OCI-LY7 (cell line): ENCODE measurements around the gene INHBA.

DNA sequence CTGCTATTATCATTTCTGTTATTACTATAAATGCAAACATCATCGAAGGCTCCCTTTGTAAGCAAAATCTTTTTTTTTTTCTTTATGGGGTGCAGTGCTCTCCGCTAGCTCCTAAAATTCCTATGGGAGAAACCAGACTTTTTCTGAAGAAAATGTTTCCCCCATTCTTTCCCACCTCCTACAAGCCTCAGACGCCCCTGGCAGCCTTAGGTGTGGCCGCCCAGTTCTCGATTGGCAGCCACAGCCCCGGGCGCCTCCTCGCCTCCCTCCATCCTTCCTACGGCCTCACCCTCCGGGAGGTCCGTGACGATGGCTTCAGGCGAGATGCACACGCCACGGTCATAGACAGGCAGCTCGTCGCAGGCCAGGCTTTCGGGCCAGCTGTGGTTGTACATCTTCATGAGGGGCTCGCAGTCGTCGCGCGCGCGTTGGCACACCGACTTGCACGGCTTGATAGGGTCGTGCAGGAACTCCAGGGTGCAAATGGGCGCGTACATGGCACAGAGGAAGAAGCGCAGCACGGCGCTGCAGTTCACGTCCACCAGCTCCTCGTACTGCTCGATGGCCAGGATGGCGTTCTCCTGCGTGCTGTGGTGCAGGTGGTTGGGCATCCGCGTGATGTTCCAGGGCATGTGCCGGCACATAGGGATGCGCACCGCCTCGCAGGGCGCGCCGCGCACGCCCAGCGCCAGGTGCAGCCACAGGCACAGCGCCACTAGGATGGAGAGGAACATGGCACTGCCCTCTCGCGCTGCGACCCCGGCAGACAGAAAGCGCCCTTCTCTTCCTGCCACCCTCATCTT, 612 bp downstream of the SFRP4 start:
- PRO-cap, result no peak
- RAMPAGE, long total RNA, result no peak

DNA sequence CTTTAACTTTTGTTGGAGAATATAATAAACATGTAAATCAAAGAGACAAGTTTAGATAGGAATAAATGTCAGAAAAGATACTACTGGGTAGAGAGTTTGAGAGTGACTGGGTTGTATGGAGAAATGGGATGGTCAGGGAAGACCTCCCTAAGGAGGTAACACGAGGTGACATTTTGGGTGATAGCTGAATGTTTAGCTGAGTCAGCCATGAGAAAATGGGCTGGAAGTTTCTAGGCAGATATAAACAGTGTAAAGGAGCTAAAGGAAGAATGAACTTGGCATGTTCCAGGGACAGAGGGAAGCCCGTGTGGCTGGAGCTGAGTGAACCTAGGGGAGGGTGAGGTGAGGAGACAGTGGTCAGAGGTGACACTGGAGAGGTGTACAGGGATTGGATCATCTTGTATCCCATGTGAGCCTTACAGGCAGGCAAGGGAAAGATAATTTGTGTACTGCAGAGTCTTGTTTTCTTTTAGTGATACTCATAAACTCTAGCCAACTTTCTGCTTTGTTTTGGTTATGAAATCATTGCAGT, 1.7 kb downstream of the STARD3NL start:
- PRO-cap, result no peak
- RAMPAGE, long total RNA, result no peak

DNA sequence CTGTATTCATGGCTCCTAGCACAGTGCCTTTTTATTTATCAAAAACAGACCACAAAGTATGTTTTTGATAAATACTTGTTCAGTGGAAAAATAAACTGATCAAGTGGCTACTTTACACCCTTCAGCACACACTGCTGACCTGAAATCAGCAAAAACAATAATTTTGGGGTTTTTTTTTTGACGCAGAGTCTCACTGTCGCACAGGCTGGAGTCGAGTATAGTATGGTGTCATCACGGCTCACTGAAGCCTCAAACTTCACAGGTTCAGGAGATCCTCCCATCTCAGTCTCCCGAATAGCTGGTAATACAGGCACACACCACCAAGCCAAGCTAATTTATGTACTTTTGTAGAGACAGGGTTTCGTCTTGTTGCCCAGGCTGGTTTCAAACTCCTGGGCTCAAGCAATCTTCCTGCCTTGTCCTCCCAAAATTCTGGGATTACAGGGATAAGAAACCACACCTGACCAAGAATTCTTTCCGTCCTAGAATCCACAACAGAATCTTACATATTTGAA, 64.8 kb downstream of the STARD3NL start:
- PRO-cap, result no peak
- RAMPAGE, long total RNA, result no peak

DNA sequence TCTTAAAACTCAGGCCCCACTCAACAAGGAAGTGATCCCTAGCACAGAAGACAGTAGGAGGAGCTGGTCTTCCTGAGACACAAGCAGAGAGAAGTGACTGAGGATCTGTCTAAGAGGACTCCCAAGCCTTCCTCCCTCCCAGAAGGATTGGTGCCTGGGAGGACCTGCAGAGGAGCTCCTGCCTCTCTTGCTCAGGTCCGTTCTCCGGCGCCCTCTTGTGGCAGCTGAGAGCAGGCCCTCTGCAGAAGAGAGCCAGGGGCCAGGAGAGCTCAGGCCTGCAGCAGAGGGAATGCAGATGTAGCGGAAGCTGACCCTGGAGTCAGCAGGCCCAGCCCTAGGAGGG, 176.2 kb downstream of the STARD3NL start:
- PRO-cap, result no peak
- RAMPAGE, long total RNA, result no peak

DNA sequence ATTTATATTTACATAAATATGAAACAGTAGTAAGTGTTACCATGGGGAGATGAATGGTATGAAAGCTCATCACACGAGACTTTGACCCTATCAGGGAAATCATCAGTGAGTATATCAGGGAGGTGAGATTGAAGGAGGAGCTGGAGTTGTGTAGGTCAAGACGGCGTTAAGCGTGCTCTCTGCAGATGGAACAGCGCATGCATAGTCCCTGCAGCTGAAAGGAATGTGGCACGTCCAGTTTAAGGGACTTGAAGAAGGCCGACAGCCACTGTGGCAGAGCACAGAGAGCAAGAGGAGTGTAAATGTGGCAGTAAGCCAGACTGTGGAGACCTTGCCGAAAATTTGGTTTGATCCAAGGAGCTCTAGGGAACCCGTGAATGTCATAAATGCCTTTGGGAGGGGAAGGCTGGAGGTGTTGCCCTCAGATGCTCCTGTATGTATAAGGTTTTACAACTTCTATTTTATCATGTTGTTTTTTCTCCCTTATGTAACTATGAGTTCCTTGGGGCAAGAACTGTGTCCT, 39.0 kb downstream of the POU6F2 start:
- PRO-cap, result no peak
- RAMPAGE, long total RNA, result no peak

DNA sequence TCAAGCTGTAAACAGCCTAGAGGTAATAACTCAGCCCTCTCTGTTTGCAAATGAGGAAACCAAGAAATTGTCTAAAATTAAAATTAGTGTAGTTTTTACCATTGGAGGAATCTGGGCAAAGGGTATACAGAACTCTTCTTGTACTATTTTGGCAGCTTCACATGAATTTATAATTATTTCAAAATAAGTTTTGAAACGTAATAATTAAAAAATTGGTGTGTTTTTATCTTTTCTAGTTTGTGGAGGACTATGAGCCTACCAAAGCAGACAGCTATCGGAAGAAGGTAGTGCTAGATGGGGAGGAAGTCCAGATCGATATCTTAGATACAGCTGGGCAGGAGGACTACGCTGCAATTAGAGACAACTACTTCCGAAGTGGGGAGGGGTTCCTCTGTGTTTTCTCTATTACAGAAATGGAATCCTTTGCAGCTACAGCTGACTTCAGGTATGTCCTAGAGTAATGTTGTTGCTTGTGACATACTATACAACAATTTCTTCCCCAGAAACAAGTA, 66.8 kb downstream of the RALA start:
- PRO-cap, result no peak
- RAMPAGE, long total RNA, result no peak

GRCh38 chr7:39790960-39791396, 159.1 kb upstream of the CDK13 start:
- PRO-cap, result no peak
- RAMPAGE, long total RNA, result no peak

- PRO-cap, result no peak
- RAMPAGE, long total RNA, result no peak
These were observed 48.9 kb downstream of the CDK13 start for GRCh38 chr7:39998742-39999585.

- PRO-cap, result no peak
- RAMPAGE, long total RNA, result no peak
These were observed 41.7 kb downstream of the MPLKIP start for GRCh38 chr7:40092477-40093421.

DNA sequence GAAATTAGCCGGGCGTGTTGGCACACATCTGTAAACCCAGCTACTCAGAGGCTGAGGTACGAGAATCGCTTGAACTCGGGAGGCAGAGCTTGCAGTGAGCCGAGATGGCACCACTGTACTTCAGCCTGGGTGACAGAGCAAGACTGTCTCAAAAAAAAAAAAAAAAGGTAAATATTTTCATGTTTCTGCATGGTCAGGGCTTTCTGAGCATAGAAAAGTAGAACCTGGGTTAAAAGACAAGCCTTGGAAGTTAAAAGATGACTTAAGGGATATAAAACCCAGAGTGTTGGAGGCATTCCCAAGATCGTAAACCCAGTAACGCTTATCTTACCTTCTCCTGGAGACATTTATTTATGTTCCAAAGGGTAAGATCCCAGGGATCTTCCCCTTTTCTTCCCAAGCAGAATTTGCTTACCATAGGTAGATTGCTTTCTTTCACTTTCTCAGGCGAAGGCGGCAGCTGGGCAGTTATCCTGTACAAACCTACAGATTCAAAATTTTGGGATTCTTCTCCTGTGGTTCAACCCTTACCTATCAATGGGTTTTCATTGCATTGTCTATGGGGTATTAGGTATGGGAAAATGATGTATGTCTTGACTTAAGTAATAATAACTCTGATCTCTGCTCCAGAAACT, 22.2 kb downstream of the SUGCT start:
- PRO-cap, result no peak
- RAMPAGE, long total RNA, result no peak

GRCh38 chr7:40221865-40222382, 87.1 kb downstream of the SUGCT start:
- PRO-cap, result no peak
- RAMPAGE, long total RNA, result no peak

DNA sequence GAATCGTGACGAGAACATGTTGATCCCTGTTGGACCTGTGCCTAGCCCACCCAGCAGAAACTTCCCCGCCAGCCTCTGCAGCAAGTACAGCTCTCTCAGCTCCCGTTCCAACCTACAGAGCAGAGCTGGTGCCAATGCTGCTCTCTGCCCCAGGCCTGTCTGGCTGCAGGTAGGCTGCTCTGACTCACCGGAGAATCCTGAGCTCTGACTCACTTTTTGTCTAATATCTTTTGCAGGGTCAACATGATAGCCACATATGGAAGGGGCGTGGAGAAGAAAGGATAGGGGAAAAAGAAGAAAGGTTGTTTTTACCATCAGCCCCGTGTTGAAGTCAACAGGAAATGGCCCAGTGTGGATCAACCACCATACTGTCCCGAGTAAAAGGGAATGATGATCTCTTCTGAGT, 595.3 kb downstream of the INHBA start:
- PRO-cap, result no peak
- RAMPAGE, long total RNA, result no peak

GRCh38 chr7:41149385-41149937, 553.4 kb downstream of the INHBA start:
- PRO-cap, result no peak
- RAMPAGE, long total RNA, result no peak

- PRO-cap, result no peak
- RAMPAGE, long total RNA, result no peak
These were observed at the start of gene INHBA for GRCh38 chr7:41702910-41703383. TSS of gene INHBA (minus strand) at chr7:41703090.

DNA sequence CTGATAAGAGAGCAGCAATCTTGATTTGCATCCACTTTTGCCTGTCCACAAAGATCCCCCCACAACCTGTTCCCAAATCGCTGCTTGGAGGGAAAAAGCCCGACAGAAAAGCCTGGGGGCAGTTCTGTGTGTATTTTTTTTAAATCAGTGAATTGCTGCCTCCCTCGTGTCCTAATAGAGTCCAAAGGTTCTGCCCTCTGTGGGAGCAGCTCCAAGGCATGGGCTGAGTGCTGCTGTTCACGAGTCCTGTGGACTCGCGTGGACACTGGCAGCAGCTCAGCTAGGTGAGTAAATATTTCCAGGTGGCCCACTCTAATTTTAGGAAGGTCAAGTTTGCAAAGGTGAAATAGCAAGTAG, 6.0 kb upstream of the INHBA start:
- PRO-cap, result no peak
- RAMPAGE, long total RNA, result no peak

DNA sequence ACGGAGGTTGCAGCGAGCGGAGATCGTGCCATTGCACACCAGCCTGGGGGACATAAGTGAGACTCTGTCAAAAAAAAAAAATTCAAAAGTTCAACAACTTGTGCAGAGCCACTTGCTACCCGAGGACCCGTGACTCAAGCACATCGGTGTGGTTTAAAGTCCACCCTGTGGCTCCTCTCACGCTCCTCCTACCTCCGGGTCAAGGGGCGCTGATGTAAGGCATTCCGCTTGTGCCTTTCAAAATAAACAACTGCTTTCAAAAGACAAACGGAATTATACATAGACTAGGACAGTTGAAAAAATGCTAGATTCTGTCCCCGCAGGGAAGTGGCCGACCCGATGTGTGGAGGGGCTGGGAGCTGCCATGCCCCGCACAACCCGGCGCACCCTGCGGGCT, 239.5 kb upstream of the INHBA start:
- PRO-cap, result no peak
- RAMPAGE, long total RNA, result no peak

GRCh38 chr7:42009552-42010031, 227.4 kb downstream of the GLI3 start:
- PRO-cap, result no peak
- RAMPAGE, long total RNA, result no peak

- PRO-cap, result no peak
- RAMPAGE, long total RNA, result no peak
These were observed 9.6 kb downstream of the GLI3 start for GRCh38 chr7:42227359-42227842.

DNA sequence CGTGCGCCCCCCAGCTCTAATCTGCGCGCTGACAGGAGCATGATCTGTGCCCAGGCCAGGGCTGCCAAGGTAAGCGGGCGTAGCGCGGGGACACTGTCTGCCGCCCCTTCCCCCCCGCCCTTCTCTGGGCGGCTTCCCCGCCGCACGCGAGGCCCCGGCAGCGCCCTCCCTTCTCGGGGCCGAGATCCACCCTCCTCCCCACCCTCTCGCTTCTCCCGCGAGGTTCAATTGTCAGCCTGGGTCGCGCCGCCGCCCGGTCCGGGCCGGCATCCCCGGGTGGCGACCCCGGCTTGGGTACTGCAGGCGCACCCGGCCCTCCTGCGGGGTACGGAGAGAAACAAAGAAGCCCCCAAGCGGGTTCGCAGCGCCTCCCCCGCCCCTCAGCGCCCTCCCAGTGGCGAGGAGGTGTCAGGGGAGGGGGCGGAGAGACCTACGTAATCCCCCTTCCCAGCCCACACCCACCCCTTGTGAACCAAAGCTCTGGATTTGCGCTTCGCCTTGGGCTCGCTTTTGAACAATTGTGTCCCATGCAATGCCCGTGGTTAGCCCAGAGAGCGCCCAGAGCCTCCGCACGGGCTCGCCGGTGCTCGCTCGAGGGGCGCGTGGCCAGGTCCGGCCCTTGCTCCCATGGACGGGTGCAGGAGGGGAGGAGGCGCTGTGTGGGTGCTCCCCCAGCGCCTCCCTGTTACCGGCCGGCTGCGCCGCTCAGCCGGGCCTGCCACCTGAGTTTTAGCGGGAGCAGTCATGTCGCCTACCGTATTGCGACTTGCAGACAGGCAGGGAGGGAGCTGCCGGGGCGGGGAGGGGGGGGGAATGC, 630 bp downstream of the HECW1 start:
- PRO-cap, result no peak
- RAMPAGE, long total RNA, result no peak

DNA sequence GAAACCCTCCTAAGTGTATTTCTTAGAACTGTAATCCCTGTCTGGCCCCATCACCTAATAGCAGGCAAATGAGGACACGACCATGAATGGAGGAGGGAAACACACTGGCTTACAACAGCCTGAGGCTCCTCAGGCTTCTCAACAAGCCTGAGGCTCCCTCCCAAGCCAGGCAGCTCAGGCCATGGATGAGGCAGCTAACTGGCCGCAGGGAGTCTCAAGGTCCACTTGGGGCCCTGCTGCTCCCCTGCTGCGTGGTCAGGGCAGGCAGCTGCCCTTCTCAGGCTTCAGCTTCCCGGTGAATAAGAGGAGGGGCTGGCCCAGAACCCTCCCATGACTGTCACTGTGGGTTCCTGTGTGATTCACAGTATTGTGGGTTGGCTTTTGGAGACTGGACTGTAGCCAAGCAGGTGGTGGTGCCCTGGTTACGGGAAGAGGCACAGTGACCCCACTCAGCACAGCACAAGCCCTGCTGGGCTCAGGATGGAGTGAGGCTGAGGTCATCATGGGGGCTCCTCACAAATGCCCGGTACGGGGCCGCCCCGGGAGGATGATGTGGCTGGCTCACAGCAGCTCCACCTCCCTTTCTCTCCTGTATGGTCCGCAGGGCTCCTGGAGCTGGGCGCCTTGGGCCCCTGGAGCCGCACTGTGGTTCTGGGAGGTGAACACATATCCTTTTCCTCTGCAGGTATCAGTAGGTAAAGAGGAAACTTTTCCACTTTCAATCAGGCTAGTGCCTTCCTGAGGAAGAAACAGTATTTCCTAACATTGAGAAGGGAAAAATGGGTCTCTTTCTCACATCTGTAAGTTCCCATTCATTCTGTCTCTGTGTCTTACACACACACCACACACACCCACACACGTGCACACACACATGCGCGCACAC, 189.9 kb downstream of the HECW1 start:
- PRO-cap, result no peak
- RAMPAGE, long total RNA, result no peak